SJCRH30 (cell line): ENCODE measurements around a stretch of chr3.

DNA sequence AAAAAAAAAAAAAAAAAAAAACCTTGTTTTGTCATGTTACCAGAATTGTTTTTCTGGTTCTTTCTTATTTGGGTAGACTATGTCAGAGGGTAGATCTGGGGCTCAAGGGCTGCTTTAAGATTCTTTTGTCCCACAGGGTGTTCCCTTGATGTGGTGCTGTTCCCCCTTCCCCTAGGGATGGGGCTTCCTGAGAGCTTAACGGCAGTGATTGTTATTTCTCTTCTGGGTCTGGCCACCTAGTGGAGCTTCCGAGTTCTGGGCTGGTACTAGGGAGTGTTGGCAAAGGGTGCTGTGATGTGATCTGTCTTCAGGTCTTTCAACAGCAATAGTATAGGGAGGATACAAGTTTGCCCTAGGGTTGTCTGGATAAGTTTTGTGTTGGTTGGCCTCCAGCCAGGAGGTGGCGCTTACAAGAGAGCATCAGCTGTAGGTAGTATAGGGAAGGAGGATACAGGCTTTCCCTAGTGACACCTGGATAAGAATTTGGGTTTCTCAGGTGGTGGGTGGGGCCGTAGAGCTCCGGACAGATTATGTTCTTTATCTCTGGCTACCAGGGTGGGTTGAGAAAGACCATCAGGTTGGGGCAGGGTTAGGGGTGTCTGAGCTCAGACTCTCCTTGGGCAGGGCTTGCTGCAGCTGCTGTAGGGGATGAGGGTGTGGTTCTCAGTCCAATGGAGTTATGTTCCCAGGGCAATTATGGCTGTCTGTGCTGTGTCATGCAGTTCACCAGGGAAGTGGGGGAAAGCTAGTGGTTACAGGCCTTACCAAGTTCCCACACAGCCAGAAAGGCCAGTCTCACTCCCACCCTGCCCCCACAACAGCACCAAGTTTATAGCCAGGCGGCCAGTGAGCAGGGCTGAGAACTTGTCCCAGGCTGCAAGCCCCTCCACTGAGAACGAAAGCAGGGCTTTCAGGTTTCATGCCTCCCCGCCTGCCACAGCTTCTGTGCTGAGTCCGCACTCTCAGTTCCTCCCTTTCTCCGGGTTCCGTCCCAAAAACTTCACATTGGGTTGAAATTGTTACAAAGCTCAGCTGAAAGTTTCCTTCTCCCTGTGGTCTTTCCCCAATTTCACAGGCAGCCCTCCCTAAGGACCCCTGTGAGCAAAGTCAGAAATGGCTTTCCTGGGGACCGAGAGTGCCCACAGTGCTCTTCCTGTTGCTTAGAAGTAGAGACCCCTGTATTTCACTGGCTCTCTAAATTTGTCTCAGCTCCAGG, 19.4 kb upstream of the CPOX start:
- RAMPAGE, long total RNA = no peak

- RAMPAGE, long total RNA = no peak
Observed at GRCh38 chr3:98777212-98777644, 14.1 kb downstream of the ST3GAL6 start.

- RAMPAGE, long total RNA = no peak
Observed at GRCh38 chr3:98881492-98882062, 19.9 kb downstream of the DCBLD2 start.

DNA sequence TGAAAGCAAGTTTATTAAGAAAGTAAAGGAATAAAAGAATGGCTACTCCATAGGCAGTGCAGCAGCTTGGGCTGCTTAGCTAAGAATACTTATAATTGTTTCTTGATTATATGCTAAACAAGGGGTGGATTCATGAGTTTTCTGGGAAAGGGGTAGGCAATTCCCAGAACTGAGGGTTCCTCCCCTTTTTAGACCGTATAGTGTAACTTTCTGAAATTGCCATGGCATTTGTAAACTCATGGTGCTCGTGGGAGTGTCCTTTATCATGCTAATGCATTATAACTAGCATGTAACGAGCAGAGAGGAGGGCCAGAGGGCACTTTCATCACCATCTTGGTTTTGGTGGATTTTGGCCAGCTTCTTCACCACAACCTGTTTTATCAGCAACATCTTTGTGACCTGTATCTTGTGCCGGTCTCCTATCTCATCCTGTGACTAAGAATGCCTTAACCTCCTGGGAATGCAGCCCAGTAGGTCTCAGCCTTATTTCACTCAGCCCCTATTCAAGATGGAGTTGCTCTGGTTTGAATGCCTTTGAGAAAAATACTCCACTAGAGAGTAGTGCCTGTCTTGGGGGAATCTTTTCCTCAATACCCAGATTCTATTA, 40.9 kb upstream of the CMSS1 start:
- RAMPAGE, long total RNA = no peak

GRCh38 chr3:99794242-99795064, 23.2 kb upstream of the CMSS1 start:
- RAMPAGE, long total RNA = no peak

GRCh38 chr3:99843552-99844167, 26.0 kb downstream of the CMSS1 start:
- RAMPAGE, long total RNA = no peak

GRCh38 chr3:99862869-99863736, 45.4 kb downstream of the CMSS1 start:
- RAMPAGE, long total RNA = no peak

DNA sequence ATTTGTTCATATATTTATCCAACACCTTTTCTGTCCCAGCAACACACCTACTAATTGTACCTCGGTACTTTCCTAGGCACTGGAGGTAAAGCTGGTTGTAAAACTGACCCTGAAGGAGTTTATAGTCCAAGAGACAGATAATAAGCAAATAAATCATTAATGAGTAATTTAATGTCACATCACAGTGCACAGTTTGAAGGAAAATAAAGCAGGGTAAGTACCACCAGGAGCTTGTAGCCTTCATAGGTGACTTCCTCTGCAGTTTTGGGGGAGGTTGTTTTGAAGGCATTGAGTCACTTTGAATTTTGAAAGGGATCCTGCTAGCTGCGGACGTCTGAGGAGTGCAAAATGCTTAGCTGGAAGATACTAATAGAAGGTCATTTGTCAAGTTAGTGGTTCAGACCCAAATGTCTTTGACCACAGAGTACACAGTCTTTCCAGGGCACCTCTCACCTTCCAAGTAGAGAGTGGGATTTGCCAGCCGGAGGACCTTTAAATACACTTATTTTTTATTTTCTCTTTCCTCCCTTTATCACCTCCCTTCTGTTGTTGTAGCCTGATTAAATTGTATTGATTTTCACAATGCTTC, 53.8 kb downstream of the CMSS1 start:
- RAMPAGE, long total RNA = no peak

DNA sequence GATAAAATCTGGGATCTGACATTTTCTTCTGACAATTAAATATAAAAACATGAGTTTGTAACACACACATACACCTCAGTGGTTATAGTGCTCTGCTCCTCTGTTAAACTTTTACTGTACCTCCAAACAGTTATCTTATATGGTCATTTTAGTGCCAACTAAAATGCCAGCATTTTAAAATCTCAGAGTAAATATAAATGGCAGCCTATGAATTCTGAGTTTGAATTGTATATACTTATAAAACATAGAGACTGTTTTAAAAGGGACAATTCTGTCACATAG, 57.0 kb downstream of the CMSS1 start:
- RAMPAGE, long total RNA = no peak

DNA sequence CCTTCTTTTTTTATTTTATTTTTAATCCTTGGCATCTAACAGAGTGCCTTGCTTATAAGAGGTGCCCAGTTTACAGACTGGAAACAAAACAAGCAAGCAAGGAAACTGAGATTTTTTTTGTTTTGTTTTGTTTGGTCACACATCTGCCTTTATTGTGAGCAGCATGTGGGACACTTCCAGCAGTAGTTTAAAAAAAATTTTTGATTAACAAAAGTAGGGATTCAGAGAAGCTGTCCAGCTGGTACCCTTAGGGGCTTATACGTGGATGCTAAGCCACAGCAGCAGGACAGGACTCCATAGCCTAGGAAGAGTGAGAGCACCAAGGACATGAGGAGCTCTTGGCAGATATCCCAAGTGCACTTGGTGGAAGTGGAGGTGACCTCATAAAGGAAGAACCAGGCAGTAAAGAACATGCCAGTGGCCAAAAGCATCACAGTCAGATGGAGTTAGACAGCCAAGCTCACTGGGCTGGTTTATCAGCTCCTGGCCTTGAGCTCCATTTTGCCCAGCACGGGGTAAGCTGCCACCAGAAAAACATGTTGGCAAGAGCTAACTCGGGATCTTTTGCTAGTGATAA, 107.8 kb downstream of the CMSS1 start:
- RAMPAGE, long total RNA = no peak

- RAMPAGE, long total RNA = no peak
Observed at GRCh38 chr3:100021184-100021707, 93.1 kb downstream of the FILIP1L start.

DNA sequence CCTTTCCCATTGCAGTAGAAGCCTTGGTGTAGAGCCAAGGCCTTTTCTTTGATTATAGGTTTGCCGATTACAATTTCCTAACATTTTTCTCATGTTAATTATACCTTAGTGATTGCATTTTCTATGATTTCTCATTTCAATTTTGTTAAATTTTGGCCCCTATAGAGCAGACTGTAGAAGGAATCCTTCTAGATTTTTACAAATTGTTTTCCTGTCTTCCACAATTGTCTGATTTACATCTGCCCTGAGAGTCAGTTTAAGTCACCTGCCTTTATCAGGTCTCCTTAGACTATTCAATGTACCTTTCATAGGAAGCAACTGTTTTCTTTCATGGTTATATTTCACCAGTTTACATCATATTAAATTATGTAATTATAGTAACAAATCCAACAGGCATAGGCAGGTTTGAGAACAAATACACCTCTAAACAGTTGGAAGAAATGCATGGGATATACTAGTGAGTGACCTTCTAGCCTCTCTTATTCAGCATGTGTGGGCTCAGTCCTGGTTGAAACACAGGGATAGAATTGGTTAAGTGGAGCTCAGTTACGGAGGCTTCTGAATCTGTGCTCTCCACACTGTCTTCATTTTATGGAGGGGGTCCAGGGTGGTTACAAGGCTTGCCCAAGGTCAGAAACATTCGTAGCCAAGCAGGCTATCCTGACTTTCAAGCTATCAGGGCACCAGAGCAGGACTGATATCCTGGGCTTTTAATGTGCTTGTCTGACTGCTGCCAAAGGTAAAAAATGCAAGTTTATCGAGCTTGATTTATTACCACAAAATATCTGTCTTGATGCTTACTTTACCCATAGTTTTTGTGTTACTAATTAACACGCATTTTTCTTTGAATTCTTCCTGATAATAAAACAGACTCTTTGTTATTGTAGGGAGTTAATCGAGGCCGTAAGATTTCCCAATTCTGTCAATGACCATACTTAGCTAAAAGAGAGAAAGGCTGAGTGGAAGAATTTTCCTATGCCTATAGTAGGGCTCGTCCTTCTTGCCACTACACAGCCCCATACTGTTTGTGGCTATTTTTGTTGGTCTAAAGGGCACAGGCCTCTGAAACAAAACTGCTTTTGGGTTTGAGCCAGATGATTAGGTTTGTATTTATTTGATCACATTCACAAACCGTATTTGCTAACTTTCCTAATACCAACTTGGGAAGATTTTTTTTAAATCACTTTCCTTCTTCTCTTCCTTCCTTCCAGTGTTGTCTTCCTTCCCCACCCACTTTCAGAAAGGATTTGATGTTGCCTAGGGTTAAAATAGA, 89.6 kb downstream of the FILIP1L start:
- RAMPAGE, long total RNA = no peak

- RAMPAGE, long total RNA = no peak
Observed at GRCh38 chr3:100045674-100046222, 68.6 kb downstream of the FILIP1L start.

- RAMPAGE, long total RNA = no peak
Observed at GRCh38 chr3:100068787-100069221, 45.5 kb downstream of the FILIP1L start.

GRCh38 chr3:100073332-100073878, 40.9 kb downstream of the FILIP1L start:
- RAMPAGE, long total RNA = no peak

- RAMPAGE, long total RNA = no peak
Observed at GRCh38 chr3:100104099-100104506, 10.2 kb downstream of the FILIP1L start.

GRCh38 chr3:100377620-100377906, 23.3 kb downstream of the TOMM70 start:
- RAMPAGE, long total RNA = no peak

- RAMPAGE, long total RNA = no peak
Observed at GRCh38 chr3:100519099-100519393, 26.6 kb downstream of the TMEM45A start.

- RAMPAGE, long total RNA = no peak
Observed at GRCh38 chr3:100546327-100546729, 53.9 kb downstream of the TMEM45A start.

DNA sequence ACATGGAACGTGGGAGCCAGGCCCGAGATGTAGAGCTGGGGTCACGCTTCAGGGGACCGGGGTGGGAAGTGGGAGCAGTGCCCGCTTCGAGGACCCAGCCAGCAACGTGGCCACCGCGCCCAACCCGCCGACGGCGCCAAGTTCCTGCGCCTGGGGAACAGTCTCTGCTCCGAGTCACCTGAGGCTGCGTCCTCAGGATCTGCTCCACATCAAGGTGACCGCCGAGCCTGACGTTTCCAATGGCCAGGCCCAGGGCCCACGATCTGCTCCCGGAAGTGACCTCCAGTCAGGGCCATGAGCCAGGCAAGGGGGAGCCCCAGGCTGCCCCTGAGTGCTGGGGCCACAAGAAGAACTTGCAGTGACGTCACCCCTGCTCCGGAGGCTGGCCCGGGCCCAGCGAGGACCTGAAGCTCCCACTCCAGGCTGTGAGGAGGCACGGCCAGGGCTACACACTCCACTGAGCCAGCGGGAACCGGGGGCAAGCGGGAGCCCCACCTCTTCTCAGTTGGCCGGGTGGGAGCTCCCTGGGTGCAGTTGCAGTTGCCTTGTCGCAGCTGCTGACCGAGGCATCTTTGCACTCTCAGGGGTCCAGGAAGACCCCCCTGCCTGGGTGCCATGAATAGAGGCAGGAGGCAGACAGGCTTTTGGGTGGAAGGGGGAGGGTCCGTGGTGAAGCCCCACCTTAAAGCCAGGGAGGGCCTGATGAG, 26.8 kb upstream of the TFG start:
- RAMPAGE, long total RNA = no peak